Measurements from ENCODE around the genes POGK and TADA1.

GRCh38 chr1:162634276-162635021, 2.2 kb downstream of the DDR2 start:
- PRO-cap: no peak

GRCh38 chr1:162667350-162667768, 35.1 kb downstream of the DDR2 start:
- PRO-cap: no peak

DNA sequence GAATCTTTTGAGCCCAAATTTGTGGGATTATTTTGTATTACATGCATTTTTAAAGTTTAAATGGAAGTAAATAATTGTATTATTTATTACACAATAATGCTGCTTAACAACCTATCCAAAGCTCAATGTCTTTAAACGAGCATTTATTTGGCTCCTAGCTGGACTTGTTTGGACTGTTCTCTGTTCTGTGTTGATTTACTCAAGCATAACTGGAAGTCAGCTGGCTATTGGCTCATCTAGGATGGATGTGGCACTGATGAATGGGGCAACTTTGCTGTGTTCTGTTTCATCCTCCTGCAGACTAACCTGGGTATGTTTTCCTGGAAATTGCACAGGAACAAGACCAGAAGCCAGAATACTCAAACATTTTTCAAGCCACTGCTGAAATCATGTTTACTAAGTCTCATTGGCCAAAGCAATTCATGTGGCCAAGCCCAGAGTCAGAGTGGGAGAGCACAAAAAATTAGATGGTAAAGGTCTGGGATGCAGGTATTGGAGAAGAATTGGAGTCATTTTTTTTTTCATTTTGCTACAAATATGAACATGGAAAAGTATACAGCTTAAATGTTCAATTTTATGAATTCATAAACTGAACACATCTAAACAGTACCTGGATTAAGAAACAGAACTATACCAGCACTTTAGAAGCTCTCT, 70.7 kb upstream of the HSD17B7 start:
- PRO-cap: no peak

GRCh38 chr1:162752820-162753614, 37.5 kb upstream of the HSD17B7 start:
- PRO-cap: no peak

DNA sequence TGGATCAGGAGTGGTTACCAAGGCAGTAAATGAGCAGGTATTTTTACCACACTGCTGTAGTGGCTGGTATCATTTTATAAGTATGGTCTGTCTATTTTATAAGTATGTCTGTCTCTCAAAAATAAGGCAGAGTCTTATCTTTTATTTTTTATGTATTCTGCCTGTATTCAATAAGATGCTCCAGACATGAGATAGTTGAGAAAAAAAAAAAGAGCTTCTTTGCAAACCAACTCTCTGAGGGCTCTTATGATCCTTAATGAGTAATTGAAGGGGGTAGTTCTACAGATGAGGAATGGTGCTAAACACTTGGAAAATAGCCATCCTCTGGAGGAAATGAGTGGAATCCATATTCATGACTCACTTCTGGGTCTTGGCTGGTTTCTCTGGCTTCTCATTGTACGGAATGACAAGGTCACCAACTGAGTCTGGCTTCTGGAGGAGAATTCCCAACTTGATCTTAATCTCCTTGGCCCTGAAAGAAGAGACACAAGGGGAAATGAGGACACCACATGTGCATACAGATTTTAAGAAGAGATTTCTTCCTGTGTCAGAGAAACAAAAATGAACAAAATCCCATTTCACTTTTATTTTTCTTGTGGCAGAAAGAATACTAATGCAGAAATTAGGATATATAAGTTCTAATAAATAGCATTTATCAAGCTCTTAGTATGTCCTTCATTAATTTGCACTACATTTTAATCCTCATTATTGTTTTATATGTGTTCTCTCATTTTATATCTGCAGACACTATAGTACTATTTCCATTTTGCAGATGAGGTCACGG, 34.6 kb downstream of the RGS5 start:
- PRO-cap: no peak

DNA sequence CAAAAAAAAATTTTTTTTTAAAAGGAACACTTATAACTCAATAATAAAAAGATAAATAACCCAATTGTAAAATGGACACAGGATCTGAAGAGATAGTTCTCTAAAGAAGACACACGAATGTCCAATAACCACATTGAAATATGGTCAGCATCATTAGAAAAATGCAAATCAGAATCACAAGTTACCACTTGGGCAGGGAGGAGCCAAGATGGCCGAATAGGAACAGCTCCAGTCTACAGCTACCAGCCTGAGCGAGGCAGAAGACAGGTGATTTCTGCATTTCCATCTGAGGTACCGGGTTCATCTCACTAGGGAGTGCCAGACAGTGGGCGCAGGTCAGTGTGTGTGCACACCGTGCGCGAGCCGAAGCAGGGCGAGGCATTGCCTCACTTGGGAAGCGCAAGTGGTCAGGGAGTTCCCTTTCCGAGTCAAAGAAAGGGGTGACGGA, 100.0 kb upstream of the PBX1 start:
- PRO-cap: no peak

DNA sequence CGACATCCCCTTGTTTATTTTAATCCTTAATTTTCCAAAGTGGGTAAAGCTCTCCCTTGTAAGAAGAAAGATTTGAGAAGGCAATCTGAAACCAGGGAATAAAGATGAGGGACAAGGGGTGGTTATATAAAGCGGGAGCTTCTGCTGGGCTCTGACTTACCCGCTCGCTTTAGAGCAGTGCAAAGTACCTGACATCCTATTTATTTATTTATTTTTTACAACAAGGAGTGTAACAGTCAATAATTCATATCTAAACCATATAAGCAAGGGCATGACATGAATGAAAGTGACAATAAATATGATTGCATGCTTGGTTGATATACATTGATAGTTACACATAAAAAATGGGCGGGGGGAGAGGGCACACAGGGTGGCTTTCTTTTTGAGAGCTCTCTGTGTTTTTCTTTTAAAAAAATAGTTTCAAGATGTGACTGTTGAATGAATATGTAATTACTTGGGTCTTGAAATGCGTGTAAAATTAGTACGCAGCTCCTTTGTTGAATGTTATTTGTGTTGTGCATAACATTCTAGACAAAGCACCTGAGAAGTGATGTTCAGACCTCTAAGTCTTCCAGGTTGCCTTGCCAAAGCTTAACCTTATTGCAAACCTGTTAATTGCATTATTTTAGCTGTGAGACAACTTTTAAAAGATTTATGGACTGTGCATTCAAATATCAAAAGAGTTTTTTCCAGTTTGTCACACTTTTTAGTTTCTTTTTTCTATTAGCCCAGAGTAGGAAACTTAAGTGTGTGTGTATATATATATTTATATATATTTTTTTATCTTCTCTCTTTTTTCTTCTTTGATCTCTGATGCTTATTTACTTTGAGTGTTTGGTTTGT, 5.3 kb downstream of the PBX1 start:
- PRO-cap: no peak

- PRO-cap: no peak
Observed at GRCh38 chr1:164590020-164591130, 31.4 kb downstream of the PBX1 start.

DNA sequence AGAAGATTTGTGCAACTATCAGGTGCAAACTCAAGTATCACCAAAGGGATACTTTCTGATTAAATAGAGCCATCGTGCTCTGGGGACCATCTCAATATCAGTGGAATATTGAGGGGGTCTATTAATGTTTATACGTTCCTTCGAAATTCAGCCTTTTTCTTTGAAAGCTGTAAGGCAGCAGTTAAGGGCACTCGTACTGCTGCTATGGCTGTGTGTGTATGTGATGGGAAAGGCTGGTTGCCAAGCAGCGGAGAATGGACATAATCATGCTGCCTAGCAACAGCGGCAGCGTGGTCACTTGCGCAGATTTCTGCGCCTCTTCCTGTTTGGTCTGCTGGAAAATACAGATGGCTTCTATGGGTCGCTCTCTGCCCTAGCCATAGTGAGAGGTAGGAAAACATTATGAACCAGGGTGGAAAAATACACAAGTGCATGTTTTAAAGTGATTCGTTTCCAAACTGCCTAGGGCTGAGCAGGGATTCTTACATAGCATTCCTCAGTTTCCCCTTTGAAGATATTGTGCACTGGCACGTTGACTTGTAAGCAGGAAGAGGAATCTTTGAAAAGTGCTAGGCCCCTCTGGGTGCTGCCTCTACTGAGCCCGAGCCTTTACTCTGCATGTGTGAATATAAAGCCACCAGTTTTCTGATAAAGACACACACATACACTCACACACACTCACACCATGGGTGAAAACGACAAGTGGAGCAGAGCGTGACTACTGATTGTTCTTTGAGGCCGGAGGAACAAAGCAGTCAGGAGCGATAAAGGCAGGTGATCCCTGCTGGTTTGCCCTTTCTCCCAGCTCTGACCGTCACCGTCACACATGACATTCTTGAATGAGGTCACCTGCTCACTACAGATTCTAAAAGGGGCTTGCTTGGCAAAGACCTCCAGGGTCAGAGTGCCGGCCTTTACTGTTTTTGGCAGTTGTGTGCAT, 79.2 kb downstream of the PBX1 start:
- PRO-cap: no peak

DNA sequence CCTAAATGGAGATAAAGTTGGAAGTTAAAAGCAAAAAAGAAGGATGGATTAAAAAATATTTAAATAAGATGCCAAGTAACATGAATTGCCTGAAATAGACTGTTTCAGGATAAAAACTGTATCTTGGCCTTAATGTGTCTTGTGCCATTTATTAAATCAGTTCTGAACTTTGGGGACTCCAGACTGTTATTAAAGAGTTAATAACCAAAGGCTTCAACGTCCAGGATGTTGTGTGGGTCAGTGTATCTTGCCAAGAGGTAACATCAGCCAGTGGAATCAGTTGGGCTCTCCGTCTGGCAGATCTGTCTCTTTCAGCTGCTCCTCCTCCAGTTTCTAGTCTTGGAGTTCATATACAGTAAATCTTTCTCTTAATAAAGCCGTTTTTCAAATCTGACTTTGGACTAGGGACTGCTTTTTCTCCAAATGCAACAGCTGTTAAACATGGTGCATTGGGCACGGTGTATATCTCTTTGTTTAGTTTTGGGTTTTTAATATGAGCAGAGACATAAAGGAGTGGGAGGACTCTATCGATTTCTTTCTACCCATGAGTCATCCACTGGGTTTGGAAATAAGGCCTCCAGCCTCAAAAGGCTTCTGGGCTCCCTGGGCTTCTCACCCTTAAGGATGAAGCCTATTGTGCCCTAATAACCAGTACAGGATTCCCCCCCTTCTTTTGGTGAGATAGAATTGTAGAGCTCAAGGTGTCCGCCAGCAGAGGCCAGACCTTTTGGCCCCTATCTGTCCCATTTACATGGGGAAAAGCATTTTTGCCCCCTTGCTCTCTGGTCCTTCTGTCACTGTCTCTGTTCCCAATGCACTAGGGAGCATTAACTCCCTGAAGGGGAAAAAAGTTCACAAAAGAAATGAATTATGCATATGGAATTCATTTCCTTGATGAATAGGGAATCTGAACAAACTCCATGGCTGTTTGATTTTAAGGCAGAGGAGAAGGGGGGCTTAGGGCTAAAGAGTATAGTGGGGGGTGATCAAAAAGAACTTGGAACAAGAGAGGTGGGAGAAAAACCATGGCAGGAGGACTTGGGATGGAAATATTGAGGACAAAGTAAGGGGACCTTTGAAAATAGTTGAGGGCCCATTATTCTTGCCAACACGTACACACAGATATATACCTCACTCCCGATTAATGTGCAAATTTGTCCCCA, 86.0 kb downstream of the PBX1 start:
- PRO-cap: no peak

- PRO-cap: no peak
Observed at GRCh38 chr1:164646887-164647240, 87.9 kb downstream of the PBX1 start.

- PRO-cap: no peak
Observed at GRCh38 chr1:164650094-164651044, 91.4 kb downstream of the PBX1 start.

DNA sequence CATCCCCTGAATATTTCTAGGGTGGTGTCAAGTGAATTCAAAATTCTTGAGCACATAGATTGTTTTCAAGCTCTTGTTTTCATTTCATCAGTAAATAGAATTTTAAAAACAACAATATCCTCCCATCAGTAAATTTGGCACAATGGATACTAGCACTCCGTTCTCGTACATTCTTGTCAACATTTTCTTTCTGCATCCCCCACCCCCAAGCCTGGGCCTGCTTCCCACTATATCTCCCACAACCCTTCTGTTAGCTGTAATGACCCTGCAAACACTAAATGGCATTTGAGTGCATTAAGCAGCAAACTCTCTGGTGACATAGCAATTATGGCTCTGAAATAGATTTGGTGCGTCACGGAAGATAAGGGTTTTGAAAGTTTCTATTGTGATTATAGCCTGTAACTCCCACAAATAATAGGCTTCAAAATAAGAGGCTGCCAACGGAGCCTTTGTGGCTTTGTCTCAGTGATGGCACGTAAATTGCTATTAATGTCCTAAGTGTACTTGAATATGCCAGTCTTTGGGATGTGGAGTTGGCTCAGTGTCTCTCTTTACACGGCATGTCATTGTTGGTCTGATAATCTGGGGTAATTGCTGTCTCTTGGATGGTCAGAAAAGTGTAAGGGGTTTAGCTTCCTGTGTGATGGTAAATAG, 277.6 kb downstream of the PBX1 start:
- PRO-cap: no peak

- PRO-cap: no peak
Observed at GRCh38 chr1:165899031-165899397, 71.6 kb downstream of the UCK2 start.

DNA sequence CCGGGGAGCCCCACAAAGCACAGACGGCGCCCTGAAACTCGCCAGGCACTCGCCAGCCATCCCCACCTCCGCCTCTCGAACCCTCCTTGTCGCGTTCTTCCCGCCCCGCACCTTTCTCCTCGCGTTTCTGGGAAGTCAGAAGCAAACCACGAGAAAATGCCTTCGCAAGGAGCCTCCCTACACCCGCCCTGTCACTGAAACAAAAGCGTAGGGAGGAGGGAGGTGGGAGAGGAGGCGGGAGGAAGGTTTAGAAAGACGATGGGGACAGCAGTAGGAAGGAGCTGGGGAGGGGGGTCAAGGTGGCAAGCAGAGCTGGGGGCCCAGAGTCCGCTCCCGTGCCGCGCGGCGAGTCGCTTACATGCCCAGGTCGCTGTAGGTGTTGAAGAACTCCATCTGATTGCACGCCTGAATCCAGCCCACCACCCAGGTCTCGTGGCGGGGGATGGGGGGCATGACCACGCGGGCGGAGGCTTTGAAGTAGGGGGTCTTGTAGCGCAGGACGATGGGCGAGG, 1.1 kb downstream of the FAM78B start:
- PRO-cap: no peak

DNA sequence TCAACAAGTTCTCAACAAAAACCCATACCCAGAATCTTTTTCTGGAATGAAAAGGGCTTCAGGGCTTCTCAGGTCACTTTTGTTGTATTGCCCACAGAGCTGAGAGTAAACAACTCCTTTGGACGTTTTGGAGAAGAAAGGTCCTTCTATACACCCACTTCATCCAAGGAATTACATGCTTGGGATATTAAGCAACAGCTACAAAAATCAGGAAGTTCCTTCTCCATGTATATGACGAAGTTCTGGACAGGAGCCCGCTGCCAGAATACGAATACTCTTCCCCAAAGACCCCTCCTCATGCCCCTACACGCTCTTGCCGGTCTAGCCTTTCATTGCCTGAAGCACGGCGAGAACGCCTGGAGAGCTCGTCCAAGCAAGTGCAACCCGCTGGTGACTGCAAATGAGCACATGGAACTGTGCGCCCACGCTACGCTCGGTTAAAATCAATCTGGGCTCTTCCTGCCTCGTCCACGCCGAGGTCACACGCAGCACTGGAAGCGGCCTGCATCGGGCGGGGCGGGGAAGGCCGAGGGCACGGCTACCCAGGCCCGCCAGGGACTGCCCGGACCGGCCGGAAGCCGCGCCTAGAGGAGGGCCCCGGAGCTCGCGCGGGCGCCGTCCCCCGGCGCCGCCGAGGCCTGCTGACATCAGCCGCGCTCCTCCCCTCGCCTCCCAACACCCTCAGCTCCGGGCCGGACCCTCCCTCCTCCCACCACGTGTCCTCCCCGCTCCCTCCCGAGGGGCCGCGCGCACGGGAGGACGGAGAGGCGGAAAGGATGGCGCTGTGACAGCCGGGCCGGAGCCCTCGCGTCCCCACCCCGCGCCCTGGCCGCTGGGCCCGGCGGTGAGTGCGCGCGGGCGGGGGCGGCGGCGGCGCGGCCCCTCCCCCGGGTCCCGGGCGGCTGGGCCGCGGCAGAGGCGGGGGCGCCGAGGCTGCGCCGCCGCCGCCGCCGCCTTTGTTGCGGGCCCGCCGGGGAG, at the start of gene POGK:
POGK (plus strand) TSS at position 715 of the 978 bp plus-strand sequence.
- PRO-cap: unidirectional peak, plus-strand start at position 232 of the sequence; bidirectional peak, plus-strand start at position 762 of the sequence, minus-strand start at position 560 of the sequence

DNA sequence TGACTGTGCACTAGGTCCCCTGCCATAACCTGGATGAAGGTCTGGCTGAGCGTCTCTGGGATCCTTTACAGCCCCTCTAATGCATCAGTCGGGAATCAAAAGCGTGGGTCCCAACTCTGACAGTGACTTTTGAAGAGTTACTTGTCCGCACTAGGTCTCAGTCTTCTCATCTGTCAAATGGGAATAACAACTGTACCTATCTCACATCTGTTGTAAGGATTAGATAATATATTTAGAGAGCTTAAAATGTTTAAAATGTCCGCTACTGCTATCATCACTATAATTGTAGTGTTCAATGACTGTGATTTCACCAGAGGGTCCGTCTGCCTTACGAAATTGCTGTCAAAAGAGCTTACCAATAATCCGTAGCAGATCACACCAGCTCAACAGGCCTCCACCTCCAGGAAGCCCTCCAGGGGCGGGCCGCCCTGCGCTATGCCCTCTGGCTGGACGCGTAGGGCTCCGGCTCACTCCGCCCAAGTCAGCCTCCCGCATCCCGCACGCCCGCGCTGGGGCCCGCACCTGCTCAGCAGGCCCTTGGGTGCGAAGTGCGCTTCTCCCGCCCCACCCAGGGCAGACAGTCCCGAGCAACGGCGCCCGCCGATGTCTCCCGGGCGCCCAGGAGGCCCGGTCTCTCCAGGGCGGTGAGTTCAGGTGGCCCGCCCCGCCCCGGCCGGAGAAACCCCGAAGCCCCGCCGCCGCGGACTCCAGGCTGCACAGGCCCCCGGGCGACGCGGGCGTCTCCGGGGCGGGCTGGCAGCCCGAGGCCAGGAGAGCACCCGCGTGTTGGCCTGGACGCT, 523 bp downstream of the TADA1 start:
- PRO-cap: unidirectional peak, plus-strand start at position 470 of the sequence; bidirectional peak, plus-strand start at position 710 of the sequence, minus-strand start at position 646 of the sequence

- PRO-cap: bidirectional peak, plus-strand start at chr1:166876553, minus-strand start at chr1:166876287
Observed at GRCh38 chr1:166876141-166876793, at the start of gene TADA1. TADA1 (minus strand) TSS chr1:166876264.

DNA sequence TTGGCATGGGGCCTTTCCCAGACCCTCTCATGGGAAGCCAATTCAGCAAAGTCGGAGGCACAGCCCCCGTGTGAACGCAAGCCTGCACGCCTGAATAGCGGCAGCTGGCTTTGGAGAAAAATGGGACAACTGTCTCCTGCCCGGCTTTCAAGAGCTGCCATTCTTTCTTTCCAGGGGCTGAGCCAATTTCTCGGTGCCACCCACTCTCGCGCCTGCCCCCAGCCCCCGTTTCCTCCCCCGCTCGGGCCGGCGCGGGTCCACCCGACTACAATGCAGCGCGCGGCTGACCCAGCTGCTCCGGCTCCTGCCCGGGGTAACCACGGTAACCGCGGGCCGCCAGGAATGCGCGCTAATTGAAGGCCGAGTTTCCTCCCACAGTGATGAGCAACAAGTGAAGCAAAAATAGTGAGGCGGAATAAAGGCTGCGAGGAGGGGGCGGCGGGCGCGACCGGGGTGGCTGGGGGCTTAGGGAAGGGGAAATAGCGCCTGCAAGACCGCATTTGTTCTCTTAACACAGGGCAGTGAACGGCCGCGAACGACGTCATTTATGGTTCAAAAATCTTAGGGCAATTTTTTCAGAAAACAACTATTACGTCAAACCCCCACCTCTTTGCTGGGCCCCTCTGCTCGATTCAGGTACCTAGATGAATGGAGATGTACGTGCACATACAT, 27.8 kb downstream of the ILDR2 start:
- PRO-cap: no peak

DNA sequence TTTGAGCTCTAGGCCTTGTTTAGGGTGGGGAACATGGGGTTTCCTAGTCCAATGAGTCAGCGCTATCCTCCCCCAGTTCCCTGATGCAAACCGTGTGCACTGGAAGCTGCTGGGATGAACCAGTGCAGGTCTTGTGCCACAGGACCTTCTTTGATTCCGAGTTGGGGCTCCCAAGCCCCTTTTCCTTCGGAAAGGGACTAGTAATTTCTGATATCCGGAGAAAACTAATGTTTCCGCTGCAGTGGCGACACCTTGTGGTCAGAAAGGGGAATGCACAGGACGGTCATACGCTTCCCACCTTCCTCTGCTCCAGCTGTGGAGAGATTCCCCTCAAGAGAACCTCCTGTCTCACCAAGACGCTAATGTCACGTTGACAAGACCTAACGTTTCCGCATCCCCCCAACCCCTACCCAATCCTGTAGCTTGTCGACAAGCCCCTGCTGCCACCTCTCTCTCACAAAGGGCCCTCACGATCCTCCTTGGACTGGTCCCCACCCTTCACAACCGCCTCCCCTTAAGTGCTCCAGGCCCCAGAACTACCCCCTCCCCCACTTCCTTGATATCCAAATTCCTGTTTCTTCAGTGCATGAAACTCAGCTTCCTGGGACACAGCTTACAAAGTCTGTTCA, 31.0 kb downstream of the GPA33 start:
- PRO-cap: no peak